Colon Carcinoma Metastatic in the Lung (tissue), 2 donors: ENCODE measurements around the gene NCOA5.

GRCh38 chr20:45946056-45946908 is 11.8 kb downstream of the PCIF1 start:
- PRO-cap, 2 experiments: no peak in any of the 2 experiments

DNA sequence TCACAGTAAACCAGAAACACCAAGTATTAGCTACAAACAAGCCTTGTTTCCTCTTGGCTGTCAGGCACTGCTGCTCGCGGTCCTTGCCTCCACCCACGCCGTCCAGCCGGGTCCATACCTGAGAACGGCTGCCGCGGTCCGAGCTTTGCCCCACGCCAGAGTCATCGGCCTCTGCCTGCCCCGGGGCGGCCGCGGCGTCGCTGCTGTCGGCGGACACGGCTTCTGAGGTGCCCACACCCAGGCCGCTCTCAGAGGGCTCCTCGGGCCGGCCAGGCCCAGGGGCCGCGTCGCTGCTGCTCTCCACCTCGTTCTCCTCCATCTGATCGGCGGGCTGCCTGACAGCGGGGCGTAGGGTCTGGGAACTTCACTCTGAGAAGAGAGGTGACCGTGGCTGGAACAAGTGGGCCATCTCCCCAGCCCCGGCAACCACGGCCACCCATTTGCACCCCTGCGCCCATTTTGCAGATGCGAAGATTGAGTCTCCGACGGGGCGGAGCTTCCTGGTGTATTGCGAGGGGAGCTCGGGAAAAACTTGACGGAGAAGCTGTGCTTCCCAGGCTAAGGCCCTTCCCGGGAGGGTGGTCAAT is 818 bp downstream of the ZNF335 start:
- PRO-cap, 2 experiments: peak in 1 of 2 experiments; most common minus-strand start position 321 of the sequence (in 1)

- PRO-cap, 2 experiments: no peak in any of the 2 experiments
Measured at GRCh38 chr20:46063343-46063928, 26.3 kb downstream of the NCOA5 start.

- PRO-cap, 2 experiments: peak in 2 of 2 experiments; most common plus-strand start chr20:46090040 (in 2); most common minus-strand start chr20:46089962 (in 2)
Measured at GRCh38 chr20:46089772-46090413, at the start of gene NCOA5. TSS of gene NCOA5 (minus strand) at chr20:46089962.

DNA sequence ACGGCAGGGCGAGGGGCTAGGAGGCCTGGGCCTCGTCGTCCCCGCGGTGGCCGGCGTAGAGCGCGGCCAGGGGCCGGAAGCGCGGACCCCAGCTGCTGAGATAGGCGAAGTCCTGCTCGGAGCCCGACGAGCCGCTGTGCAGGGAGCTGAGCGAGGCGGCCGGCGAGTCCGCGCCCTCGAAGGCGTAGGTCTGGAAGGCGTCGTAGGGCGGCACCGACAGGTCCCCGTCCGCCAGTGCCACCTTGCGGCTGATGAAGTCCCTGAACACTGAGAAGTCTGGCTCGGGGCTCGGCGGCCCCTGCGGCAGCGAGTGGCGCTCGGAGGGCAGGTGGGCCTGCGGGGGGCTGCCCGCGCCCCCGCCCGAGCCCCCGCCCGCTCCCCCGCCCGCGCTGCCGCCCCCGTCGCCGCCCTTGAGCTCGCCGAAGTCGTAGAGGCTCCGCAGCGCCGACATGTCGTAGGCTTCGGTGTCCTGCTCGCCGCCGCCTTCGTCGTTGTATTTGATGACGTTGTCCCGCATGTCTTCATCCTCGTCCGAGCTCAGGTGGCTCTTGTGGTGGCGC is 56.5 kb downstream of the CD40 start:
- PRO-cap, 2 experiments: no peak in any of the 2 experiments

DNA sequence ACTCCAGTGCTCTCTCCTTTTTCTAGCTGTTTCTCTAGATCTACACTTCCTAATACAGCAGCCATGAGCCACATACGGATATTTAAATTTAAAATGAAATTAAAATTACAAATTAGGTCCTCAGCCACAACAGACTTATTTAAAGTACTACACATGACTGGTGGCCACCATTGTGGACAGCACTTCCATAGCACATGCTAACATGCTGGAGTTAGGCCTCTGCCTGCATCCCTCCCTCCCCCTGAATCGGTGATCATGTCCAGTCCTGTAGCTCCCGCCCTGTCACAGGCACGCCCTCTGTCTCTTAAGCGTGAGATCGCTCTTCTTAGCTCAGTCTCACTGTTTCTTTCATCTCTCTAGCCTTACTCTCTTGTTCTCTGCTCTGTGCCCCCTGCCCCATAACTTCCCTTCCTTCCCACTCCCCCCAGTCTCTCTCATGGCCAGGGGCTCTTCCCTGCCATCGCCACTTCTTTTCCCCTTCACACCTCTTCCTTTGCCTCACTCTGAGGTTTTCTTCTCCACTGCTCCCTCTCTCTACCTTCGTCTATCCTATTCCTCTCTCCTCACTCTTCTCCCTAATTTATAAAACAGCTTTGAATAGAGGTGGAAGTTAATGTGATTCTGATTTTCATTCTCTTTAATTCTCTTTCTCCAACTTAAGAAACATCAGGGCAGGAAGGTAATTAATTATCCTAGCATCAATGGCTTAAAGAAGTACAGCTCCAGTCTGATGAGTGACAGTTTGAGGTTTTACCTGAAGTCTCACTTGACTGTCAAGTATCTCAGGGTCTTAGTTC is 13.4 kb upstream of the SLC35C2 start:
- PRO-cap, 2 experiments: no peak in any of the 2 experiments

DNA sequence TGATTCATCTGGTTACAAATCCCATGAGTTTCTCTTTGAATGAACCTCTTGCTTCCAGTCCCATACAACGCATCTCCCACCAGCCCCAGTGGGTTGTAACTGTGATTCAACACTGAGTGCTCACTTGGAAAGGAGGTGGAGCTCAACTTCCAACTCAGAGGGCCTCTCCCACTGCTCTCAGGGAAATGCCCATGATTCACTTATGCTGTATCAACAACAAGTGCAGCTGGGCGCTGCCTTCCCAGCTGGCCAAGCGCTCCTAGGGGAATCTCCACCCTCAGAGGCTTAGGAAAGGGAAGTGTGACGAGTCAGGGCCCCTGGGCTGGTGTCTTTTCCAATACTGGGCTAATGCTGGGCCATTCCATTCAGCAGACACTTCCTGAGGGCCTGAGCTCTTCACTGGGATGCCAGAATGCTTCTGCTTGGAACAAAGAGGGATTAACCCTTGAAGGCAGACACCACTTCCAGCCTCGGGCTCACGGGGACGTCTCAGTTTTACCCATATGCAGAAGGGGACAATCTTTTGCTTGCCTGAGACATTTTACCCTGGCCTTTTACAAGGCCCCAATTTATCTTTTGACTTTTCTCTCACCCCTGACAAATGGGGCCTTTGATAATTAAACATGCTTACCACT is 8.1 kb upstream of the OCSTAMP start:
- PRO-cap, 2 experiments: peak in 2 of 2 experiments; most common plus-strand start position 297 of the sequence (in 2); most common minus-strand start position 90 of the sequence (in 1)

GRCh38 chr20:46568564-46569149 is 18.2 kb upstream of the OCSTAMP start:
- PRO-cap, 2 experiments: no peak in any of the 2 experiments

- PRO-cap, 2 experiments: peak in 2 of 2 experiments; most common plus-strand start chr20:46607570 (in 2); most common minus-strand start chr20:46607311 (in 1)
Measured at GRCh38 chr20:46607237-46607664, 44.0 kb downstream of the SLC13A3 start.

DNA sequence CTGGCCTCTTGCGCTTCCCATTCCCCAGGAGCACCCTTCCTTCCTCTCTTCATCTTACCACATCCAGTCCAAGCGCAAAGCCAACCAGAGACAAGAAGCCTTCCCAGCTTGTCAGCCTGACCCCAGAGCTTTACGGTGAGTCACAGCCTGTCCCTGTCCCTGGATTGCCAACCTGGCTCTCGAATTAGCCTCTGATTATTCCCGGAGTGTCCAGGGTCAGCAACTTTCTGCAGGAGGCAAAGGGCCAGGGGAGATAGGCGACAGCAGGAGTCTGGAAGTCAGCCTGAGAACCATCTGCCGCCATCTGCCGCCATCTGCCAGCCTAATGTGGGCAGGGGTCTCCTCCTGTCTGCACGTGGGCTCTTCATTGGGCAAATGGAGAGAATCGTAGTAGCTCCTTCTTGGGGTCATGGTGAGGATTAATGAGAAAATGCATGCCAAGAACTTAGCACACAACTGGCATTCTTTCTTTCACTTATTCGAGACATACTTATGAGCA is 8.6 kb downstream of the SLC13A3 start:
- PRO-cap, 2 experiments: no peak in any of the 2 experiments

DNA sequence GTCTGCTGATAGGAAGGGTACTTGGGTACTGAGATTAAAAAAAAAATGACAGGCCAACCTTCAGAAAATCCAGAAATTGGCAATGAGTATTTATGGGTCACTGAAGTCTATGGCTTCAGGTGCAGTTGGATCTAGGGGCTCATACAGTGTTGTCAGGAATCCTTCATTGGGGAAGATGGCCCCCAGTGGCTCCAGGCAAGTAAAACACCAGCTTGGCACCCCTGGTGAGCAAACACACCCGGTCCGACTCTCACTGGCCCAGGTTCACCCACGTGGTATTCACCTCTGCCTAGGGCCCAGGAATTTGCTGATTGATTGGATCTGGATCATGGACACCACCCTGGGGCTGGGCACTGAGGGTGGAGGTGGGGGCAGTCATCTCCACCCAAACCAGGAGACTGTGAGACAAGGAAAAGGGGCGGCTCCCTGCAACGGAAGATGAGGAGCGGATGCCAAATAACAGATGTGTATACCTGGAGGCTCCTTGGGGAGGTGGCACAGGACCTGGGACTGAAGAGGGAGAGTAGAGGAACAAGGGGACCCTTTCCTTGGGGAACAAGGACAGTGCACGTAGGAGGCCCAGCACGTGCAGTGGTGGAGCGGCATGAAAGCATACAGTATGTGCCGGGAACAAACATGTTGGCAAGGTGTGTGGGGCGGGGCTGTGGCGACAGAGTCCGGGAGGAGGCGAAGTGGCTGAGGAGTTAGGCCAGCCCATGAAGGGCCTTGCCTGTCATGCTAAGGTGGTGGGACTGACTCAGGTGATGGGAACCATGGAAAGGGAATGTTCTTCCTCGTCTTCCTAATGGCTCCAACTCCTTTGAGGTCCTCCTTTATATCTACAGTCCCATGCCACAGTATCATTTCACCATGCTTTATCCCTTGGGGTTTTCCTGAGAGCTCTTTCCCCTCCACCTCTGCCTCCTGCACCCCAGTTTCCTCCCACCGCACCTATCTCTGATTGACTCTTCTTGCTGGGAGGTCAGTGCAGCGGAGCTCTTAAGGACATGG is 4.9 kb downstream of the SLC2A10 start:
- PRO-cap, 2 experiments: no peak in any of the 2 experiments

- PRO-cap, 2 experiments: no peak in any of the 2 experiments
Measured at GRCh38 chr20:46895515-46896322, 1.1 kb downstream of the EYA2 start.

- PRO-cap, 2 experiments: no peak in any of the 2 experiments
Measured at GRCh38 chr20:47118247-47118592, 223.6 kb downstream of the EYA2 start.

DNA sequence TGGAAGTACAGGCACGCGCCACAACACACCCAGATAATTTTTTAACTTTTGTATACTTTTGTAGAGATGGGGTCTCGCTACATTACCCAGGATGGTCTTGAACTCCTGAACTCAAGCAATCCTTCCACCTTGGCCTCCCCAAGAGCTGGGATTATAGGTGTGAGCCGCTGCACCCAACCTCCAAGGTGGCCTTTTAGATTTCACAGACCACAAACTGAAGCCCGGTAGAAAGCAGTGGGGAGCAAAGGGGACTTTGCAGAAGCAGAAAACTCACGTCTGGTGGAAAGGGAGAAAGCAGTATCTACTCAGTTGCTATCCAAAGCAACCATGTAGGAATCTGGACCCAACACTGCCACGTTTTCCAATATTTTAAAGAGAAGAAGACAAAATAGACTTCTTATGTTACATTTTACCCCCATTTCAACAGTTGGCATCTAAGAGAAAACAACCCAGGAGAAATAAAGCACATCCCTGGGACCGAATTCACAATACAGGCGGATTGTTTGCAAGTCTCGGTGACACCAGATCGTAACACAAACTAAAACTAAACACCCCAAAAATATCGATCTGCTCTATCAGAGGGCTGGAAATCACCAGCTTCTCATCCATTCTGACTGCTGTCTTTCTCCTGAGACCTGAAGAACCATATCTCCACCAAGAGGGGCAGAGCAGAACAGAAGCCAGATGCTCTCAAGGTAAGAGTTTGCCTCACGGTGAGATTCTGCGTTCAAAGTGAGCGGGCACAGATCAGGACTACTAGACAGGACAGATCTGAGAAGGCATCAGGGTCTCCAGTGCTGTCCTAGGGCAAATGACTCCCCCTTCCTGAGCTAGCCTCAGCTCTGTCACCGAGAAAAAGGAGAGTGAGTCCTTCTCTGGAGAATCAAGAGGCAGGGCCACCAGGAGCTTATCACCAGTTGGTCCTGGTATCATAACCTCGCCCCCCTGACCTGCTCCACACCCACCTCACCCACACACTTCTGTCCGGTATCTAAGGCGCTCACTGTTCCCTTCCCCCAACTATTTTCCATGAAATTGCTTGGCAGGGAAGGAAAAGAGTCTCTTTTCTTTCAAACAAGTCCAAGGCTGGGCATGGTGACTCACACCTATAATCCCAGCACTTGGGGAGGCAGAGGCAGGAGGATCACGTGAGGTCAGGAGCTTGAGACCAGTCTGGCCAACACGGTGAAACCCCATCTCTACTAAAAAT is 78.0 kb downstream of the ZMYND8 start:
- PRO-cap, 2 experiments: no peak in any of the 2 experiments

GRCh38 chr20:47358120-47358656 is 1.7 kb upstream of the ZMYND8 start:
- PRO-cap, 2 experiments: peak in 2 of 2 experiments; most common plus-strand start chr20:47358256 (in 2); most common minus-strand start chr20:47358166 (in 2)

GRCh38 chr20:48020088-48020451 is 234.8 kb upstream of the SULF2 start:
- PRO-cap, 2 experiments: no peak in any of the 2 experiments

DNA sequence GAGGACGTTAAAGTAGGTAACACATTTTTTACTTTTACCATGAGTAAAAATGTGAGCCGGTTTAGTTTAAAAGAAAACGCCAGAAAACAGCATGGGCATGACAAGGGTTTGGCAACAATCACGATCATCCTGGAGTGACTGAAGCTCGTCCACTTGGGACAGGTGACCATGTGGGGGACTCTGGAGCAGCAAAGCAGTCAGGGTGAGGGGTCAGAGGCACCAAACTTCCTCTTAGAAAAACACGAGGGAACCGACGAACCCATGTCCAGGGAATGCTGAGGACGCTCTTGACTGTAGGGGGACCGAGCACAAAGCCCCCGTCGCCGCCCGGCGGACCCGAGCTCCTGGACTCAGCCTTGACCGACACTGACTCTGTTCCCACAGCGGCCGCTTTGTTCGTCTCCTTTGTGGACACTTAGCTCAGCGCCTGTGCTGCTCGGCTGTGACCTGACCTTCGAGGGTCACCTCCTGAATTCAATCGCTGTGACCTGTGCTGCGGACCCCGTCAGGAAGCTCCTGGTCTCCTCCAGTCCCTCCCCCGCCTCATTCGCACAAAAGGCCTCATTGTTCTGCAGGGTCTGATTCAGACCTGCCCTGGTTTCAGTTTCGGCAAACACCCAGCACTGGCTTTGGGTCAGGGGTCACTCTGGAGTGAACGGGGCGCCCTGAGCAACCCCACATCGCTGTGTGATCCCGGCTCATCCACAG is 454.9 kb downstream of the PREX1 start:
- PRO-cap, 2 experiments: peak in 1 of 2 experiments; most common plus-strand start position 564 of the sequence (in 1); most common minus-strand start position 545 of the sequence (in 1)

DNA sequence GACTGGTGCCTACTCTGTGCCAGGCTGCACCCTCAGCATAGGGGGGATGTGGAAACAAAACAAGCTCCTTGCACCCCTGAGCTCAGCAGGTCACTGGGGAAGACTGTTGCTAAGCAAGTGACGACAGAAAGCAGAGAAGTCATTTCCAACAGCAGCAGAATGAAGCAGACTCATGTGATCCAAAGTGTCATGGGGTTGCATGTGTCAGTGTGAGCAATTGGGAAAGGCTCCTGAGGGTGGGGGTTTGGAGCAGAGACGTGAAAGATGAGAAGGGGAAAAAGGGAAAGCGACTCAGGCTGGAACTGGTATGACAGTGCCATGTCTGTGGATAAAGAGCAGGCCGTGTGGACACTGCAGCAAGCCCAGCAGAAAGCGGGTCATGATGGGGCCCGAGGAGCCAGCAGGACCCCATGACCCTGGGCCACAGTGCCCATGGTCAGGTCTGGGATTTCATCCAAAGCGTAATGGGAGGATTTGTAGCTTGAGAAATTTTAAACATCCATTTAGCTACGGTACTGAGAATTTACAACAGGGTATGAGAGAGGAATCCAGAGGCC is 363.8 kb downstream of the PREX1 start:
- PRO-cap, 2 experiments: no peak in any of the 2 experiments

- PRO-cap, 2 experiments: no peak in any of the 2 experiments
Measured at GRCh38 chr20:48651111-48651783, 176.6 kb downstream of the PREX1 start.

- PRO-cap, 2 experiments: no peak in any of the 2 experiments
Measured at GRCh38 chr20:48667040-48667515, 160.7 kb downstream of the PREX1 start.